PC-3 (cell line): ENCODE results near the genes UBASH3B, TMEM225, OR8D1 and OR8B12.

GRCh38 chr11:122309157-122310208 lies 193.5 kb upstream of the BLID start:
- RAMPAGE, long total RNA = no peak

GRCh38 chr11:122363287-122363628 lies 247.2 kb upstream of the BLID start:
- RAMPAGE, long total RNA = no peak

- RAMPAGE, long total RNA = no peak
Observed at GRCh38 chr11:122580531-122580851, 75.0 kb upstream of the UBASH3B start.

DNA sequence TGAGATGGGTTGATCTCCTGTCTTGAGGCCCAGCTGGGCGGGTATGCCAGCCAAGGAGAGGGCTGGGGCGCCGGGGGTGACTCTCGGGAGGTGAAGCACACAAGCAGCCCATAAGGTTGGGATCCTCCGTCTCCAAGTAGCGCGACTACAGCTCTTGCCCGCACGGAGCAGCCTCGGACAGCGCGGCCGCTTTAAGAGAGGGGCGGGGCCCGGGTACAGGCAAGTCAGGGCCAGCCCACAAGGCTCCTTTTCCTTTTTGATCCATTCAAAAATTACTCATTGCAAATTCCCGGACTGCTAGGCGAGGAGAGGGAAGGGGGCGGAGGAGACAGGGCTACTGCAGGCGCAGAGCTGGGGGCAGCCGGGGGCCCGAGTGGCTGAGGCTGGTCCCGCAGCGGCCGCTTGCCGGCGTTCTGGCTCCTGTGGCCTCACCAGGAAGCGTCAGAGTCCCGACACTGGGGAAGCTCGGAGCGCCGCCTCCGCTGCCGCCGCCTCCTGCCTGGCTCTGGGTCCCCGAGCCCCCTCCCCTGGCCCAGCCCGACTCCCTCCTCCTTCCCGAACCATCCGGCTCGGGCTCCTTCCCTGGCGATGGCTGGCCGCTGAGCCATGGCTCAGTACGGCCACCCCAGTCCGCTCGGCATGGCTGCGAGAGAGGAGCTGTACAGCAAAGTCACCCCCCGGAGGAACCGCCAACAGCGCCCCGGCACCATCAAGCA lies at the start of gene UBASH3B:
UBASH3B (plus strand) TSS at position 279 of the 716 bp plus-strand sequence.
- RAMPAGE, long total RNA = no peak

GRCh38 chr11:122743887-122744462 lies 88.5 kb downstream of the UBASH3B start:
- RAMPAGE, long total RNA = no peak

- RAMPAGE, long total RNA = no peak
Observed at GRCh38 chr11:122851375-122852030, 13.2 kb downstream of the CRTAM start.

DNA sequence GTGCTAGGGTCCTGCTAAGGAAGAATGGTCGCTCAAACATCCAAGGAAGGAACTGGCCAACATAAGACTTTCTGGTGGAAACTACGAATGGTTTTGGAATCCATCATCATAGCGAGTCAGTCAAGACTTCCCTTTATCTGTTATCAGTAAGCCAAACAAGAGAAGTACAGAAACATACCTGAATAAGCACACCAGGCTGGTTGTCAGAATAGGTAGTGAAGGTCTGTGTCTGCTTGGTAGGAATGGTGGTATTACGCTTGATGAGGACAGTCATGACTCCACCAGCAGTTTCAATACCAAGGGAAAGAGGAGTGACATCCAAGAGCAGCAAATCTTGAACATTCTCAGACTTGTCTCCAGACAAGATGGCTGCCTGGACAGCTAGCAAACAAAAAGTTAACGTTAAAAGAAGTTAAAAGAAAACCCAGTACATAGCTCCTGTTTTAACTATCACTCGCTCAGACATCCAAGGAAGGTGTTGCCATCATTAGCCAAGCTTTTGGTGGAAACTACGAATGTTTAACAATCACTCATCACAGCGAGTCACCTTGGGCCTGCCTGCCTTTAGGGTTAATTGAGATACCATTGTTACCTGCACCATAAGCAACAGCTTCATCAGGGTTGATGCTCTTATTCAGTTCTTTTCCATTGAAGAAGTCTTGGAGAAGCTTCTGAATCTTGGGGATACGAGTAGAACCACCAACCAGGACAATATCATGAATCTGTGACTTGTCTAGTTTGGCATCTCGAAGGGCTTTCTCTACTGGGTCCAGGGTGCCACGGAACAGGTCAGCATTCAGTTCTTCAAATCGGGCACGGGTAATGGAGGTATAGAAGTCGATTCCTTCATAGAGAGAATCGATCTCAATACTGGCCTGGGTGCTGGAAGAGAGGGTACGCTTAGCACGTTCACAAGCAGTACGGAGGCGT lies 2.8 kb downstream of the HSPA8 start:
- RAMPAGE, long total RNA = no peak

- RAMPAGE, long total RNA = no peak
Observed at GRCh38 chr11:123063313-123064373, 1.7 kb upstream of the HSPA8 start.

DNA sequence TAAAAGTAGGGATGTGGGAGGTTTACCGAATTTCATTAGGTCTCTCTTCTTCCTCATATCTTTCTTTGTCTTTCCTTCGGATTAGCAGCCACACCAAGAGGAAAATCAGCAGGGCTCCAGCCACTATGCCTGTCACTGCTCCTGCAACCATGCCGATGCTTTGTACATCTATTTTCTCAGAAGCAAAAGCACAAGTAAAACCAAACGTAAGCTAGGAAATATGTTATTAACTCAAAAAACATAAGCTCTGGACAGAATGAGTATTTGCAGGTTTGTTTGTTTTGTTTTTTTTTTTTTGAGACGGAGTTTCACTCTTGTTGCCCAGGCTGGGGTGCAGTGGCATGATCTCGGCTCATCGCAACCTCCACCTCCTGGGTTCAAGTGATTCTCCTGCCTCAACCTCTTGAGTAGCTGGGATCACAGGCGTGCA lies 12.8 kb upstream of the HSPA8 start:
- RAMPAGE, long total RNA = no peak

GRCh38 chr11:123430757-123431606 lies 913 bp downstream of the GRAMD1B start:
- RAMPAGE, long total RNA = no peak

DNA sequence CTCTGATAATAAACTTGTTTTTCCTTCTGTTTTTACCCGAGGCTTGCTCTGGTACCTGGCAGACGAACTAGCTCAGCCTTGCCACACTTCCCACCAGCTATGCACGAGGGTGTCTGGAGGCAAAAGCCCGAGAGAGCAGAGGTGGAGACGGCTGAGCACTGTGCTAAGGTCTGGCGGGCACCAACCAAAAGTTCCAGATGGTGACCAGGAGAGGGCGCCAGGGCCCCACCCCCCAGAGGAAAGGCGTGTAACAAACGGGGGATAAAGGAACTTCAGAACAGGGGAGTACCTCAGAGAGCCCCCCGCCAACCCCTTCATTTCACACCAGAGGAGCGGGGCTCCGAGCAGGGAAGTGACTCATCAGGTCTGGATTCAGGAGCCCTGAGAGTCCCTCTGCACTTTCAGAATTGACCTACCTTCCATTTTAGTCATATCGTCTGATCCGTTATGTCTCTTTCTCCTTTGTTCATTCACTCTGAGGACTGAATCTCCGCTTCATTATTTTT lies 13.4 kb downstream of the SCN3B start:
- RAMPAGE, long total RNA = no peak

- RAMPAGE, long total RNA = no peak
Observed at GRCh38 chr11:123885535-123885976, at the start of gene TMEM225. Gene TMEM225, minus strand, starts transcription at chr11:123885670.

GRCh38 chr11:124113833-124114441 lies 1.3 kb upstream of the VWA5A start:
- RAMPAGE, long total RNA = no peak

DNA sequence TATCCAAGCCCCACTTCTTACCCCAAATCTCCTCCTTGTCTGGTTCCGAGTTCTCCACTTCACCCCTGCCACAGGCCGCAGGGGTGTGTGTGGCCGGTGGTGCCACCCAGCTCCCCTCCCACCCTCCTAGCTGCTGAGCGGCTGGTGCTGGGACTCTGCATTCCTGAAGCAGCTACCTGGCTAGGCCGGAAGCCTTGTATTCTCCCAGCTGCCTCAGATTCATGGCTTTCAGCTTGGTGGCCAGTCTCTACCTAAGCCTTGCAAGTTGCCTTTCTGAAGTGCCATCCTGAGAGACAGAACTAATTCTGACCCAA lies 690 bp downstream of the VWA5A start:
- RAMPAGE, long total RNA = no peak

- RAMPAGE, long total RNA = no peak
Observed at GRCh38 chr11:124313729-124314322, at the start of gene OR8D1. Gene OR8D1, minus strand, starts transcription at chr11:124313949.

DNA sequence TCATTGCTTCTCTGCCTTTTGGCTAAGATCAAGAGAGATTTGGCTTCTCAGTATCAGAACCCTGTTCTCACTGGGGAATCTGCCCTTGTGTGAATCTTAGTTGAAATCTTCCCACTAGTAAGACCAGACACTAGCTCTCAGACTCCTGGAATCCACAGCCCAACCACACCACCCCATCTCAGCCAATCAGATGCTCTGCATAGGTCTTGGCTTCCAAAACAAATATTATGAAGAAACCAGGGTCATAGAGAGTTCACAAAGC lies 5.5 kb downstream of the OR8B12 start:
- RAMPAGE, long total RNA = no peak

- RAMPAGE, long total RNA = no peak
Observed at GRCh38 chr11:124543488-124543823, at the start of gene OR8B12. Gene OR8B12, minus strand, starts transcription at chr11:124543654.

DNA sequence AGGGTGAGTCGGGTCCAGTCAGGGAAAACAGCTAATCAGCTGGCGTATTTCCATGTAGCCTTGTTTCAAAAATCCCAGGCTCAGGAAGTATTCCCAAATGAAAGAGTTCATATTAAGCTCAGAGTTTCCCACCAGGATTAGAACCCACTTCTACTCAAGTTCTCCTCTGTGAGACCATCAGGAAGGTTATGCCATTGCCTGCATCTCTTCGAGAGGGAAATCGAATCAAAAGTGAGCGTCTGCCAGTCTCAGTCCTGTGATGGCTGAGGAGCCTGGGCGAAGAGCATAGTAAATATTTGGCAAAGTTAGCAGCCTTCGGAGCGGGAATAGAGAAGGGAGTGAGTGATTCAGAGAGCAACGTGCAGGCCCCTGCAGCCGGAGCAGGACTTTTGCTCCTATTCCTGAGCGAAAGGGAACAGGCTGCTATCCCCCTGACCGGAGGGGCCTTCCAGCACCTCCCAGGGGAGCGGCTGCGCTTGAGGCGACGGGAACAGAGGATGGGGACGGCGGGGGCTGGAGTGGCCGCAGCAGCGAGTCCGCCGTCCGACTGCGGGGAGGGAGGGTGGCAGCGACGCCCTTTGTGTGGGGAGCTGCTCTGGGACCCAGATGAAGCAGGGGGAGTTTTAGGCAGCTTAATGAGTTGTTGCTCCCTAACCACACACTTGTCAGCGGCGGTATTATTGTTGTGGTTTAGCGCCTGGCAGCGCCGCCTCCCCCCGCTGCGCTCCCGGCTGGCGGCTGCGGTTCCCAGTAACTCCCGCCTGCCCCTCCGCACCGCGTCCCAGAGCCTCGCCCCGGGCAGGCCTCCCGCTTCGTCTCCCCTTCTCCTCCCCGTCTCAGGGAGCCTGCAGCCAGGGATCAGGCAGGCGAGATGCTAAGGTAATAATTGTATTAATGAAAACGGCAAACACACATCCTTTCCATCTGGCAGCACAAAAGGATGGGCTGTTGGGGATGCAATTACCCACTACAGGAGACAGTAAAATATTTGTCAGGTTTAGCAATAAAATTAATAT lies 21.7 kb upstream of the NRGN start:
- RAMPAGE, long total RNA = no peak

GRCh38 chr11:124747517-124748197 lies 4.4 kb downstream of the VSIG2 start:
- RAMPAGE, long total RNA = no peak

DNA sequence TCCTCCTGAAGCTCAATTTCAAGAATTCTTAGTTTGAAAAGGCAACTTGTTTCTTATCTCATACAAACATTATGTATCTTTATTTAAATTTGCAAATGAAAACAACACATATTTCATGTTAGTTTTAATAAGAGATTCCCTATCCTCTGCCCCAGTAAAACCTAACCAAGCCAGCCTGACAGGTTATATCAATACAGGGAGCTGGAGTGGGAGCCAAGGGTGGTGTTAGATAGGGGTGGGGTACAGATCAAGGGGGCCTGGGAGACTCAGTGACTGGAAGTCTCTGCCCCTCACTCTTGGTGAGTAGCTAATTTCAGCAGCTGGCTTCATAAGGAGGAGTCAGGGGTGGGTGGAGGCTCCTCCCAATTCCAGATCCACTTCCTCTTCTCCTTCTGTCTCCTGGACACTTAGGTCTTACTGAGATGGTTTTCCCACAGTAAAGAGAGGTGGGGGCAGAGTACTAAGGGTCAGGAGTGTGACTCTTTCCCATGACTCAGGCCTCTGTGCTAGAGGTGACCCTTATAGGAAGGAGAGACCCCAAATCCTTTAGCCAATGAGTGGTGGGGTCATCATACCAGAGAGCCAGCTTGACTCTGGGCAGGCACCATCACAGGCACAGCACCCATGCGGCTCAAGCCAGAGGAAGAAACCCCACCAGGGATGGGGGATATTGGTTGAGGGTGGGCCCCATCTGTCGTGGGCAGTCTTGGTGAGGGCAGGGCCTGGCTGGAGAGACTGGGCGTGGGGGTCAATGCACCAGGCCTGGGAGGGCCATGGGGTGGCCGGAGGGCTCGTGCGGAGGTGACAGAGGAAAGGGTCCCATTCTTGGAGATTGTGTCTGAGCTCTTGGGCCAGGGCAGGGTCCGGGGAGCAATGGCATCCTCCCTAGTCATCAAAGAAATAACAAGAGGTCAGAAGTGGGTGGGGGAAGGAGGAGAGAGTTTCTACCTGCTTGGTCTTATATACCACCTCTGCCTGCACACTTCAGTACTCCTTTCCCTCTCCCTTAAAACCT lies 1.3 kb upstream of the VSIG2 start:
- RAMPAGE, long total RNA = no peak